Placental pericyte (primary cell): ENCODE measurements around the genes CYP51A1, VPS50 and TFPI2.

GRCh38 chr7:92134298-92135146 lies at the start of gene CYP51A1:
TSS of gene CYP51A1 (minus strand) at chr7:92134477.
- CAGE, long polyA plus RNA = start-site peak on the minus strand at chr7:92134423-92134483, 3,026 and 31 reads in 2 replicates

DNA sequence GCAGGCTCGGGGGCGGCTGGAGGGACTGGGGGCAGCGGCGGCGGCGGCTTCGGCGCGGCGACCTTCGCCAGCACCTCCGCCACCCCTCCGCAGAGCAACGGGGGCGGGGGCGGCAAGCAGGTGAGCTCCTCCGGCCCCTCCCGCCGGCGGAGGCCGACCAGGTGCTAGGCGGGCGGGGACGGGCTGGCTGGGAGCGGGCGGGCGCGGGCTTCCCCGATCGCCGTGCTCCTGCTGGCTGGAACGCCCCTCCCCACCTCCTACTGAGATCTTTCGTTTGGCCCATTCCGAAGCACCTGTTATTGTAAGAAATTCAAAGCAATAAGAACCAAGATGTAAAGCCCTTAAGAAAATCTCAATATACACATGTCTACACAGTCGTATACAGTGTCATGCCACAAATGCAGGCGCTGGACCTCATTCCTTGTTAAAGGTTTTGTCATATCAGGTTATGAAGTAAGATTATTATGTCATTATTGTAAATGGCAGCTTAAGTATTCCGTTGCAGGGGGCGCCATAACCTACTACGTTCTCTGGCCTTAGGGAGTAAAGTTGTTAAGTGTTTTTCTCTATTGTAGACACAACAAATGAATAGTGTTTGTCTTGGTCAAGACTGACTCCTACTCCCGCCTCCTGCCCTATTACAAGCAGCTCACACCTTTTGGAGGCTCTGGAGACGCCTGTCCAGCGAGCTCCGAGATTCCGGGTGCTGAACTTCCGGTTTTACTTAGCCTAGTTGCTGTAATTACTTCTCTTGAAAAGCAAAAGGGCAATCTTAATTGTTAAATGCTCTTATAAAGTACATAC lies 779 bp downstream of the GATAD1 start:
- CAGE, long polyA plus RNA = no peak

- CAGE, long polyA plus RNA = no peak
Observed at GRCh38 chr7:92527462-92528134, 722 bp downstream of the PEX1 start.

DNA sequence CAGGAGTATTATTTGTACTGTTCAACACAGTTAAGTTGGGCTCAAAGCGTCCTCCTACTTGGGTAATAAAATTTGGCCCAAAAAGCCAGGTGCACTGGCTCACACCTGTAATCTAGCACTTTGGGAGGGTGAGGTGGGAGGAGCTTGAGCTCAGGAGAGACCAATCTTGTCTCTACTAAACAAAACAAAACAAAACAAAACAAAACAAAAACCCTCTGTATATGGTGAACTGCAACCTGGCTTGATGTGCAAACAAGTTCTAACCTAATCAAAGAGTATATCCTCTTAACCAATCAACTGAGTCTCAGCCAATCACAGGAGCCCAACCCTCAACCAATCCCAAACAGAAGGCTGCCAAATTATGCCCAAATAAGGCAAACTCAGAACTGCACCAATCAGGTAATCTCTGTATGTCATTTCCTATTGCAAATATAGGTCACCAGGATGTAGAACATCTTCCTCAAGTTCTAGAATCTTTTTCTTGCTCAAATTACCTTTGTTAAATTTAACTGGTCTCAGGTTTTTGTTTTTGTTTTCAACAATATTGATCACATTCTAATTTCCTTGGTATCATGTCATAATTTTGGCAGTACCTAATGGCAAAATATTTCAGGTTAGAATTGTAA lies 5.3 kb downstream of the FAM133B start:
- CAGE, long polyA plus RNA = no peak

DNA sequence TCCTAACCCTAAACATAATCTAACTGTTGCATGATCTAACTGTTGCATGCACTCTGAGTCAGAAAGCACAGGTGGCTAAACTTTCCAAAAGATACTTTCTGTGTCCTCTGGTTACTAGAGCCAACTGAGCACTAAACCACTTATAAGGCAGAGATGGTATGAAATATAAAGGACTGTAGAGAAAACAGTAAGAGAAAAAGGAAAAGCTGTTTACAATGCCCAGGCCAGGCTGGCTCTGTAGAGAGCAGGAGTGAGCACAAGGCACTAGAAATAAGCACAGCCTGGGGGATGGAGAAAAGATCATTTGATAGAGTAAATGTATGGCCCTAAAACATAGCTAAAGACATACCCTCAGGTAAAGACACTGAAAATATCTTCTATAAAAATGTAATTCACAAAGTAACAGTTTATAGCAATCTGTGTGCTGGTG lies 23.2 kb upstream of the FAM133B start:
- CAGE, long polyA plus RNA = no peak

DNA sequence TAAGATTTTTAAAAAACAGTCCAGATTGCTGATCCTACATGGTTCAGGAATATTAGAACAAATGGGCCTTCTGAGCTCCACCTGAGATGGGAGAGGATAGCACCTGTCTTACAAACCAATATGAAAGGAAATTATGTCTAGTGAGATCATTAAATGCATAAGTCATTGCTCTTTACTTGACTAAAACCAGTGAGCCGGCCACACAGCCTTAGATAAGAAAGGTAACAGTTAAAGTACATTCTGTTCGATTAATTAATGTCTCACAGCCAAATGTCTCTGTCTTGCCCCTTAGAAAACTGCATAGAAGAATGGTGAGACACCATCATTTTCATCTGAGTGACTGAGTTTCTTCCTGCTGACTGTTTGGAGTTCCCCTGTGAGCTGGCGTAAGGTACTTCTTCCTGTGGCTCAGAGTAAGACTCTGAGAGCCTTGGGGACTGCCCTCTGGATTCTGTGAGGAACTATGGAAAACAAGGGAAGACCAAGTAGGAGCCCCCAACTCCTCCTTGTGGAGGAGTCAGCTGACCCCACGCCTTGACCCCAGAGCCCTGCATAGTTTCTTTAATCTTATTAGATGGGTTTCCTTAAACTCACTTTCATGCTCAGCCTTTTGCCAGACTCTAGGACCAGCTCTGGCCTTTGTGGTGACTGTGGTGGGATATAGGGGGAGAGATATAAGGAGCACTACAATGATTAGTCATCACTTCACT lies 51.6 kb upstream of the FAM133B start:
- CAGE, long polyA plus RNA = no peak

DNA sequence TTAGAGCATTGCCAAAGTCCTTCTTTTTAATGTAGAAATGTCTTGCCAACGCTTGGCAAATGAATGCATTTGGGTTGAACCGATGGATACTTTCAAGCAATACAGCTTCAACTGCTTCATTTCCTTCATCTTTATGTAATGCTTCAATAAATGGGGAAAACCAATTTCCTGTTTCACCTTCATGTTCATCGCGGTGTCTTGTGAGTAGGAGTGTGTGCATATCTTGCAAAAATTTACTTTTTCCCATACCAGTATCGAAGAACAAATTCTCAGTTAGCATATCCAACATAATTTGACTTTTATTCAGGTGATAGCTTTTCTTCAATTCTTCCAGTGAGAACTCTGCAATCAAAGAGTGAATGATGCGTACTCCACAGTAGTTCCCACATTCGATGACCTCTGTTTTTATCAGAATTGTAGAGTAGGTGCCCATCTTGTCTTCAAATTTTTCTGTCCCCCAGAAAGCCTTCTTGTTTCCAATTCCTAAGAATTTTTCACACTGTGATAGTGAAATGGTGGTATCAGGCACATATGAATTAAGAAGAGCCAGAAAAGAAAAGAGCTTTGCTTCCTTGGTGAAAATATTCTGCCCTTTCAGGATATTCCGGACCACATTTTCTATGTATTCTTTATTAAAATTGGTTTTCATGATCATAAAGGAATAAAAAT lies 14.9 kb downstream of the SAMD9 start:
- CAGE, long polyA plus RNA = no peak

- CAGE, long polyA plus RNA = no peak
Observed at GRCh38 chr7:93231609-93232730, at the start of gene VPS50. TSS of gene VPS50 (plus strand) at chr7:93232366.

- CAGE, long polyA plus RNA = start-site peak on the minus strand at chr7:93890724-93890778, 27,951 and 657 reads in 2 replicates
Observed at GRCh38 chr7:93890573-93891212, at the start of gene TFPI2. TSS of gene TFPI2 (minus strand) at chr7:93890753.

DNA sequence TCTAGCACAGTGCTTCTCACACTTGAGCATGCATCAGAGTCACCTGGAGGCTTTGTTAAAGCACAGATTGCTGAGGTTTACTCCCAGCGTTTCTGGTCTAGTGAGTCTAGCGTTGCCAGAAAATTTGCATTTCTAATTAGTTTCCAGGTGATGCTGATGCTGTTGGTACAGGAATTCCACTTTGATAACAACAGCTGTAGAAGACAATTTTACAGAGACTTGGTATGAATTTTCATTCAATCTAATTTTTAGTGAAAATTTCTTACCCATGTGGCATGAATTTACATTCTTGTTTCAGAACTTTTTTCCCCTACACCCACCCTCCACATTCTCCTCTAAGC lies 48.3 kb upstream of the BET1 start:
- CAGE, long polyA plus RNA = no peak

- CAGE, long polyA plus RNA = no peak
Observed at GRCh38 chr7:94297131-94297954, 97.4 kb upstream of the COL1A2 start.

GRCh38 chr7:94392052-94392566 lies 2.6 kb upstream of the COL1A2 start:
- CAGE, long polyA plus RNA = no peak

DNA sequence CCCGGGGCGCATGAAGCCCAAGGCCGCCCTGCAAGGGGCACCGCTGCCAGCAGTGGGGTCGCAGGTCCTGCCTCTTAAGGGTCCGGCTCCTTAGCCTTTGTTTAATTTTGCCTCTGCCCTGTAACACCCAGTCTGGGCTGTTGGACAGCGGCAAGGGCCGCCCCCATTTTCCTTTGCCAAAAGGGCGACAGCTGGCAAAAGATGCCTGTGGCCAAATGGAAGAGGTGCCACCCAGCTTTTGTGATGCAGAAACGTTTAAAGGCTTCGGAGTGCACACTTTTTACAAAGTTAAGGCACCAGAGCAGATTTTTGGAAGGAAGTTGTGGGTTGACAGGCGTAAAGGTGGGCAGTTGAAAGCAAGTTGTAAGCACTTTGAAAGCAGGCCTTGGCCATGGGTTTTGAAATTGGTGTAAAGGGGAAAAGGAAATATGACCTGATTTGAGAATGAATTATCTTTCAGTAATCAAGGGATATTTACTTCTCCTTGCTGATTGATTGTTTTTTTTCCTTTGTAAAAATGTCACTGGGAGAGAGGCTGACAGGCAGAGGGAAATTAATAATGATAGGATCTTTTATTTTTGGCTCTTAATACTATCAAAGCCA lies 1.1 kb downstream of the CASD1 start:
- CAGE, long polyA plus RNA = no peak

- CAGE, long polyA plus RNA = no peak
Observed at GRCh38 chr7:94516277-94516576, 6.6 kb downstream of the CASD1 start.

GRCh38 chr7:94657473-94658366 lies 1.8 kb upstream of the SGCE start:
- CAGE, long polyA plus RNA = no peak

DNA sequence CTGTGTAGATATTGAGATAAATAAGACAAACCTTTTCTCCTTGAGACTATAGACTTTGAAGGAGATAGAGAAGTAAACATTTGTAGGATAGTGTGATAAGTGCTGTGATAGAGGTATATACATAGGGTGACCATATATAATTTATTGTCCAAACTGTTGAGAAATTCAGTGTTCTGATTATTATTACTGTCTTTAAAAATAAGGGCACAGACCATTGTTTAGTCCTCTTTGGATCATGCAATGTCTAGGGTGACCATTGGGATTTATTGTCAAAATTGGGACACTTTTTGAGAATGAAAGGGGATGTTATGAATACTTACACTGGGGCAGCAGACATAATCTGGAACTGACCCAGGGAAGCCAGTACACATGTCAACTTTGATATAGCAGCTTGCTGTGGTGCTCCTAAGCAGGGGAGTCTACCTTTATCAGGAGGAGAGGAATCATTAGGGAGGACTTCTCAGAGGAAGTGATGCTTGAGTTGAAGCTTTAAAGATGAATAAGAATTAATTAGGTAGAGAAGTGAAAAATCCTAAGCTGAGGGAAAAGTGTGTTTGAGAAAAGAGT lies 20.3 kb downstream of the PPP1R9A start:
- CAGE, long polyA plus RNA = no peak

DNA sequence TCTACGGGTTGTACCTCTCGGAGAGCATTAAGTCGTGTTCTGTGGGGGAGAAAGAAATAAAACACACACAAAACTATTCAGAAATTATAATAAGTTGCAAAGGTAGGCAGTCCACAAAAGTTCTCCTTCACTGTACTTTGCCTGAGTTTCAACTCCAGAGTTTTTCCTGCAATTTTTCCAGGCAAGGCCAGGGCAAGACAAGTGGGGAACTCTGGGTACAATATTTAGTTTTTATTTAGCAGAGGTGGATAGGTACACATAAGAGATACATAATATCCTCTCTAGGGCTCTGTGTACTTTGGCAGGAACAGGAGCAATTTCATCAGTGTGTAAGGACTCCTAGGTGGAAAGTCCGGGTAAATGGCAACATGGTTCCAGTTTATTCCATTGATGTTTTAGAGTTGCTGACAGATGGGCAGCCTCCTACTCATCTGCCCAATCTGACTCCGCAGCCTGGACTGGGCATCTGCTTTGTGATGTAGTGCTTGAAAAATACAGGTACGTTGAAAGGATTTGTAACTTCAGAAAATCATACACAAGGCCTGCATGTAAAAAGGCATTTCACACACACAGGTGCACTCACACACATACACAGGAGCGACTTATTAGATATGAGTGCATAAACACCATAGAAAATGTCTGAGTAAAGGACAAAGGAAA lies 5.8 kb downstream of the PON1 start:
- CAGE, long polyA plus RNA = no peak

- CAGE, long polyA plus RNA = no peak
Observed at GRCh38 chr7:95434163-95434517, 688 bp downstream of the PON2 start.

DNA sequence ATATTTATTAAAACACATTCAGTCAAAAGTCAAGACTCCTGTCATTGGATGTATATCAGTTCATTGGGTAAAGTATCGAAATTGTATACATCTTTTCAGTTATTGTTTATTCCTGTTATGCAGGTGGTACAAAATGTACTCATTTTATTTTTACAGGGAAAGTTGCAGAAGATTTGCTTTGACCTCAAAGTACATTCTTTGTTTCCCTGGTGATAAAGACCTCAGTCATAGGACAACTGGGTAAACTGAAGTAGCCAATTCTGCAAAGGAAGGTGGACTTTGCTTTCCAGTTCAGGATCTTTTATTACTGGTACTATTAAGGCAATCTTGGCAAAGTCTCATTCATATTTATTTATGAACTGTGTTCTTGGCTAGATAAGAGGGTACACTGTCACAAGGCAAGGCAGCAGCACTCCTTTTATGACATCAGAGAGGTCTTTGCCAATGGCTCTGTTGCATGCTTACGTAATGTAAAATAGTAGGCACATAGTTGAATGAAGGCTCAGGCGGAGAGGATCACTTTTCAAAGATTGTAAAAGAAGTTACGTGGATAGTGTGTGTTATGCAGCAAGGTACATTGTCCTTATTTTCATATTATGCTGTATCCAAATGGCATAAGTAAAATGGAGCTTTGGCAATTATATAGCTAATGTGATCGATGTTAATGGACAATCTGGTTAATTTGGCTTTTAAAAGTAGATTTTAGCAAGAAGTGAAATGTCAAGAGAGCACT lies 63.7 kb upstream of the PDK4 start:
- CAGE, long polyA plus RNA = no peak

GRCh38 chr7:95688906-95689478 lies 83.4 kb upstream of the DYNC1I1 start:
- CAGE, long polyA plus RNA = no peak